ENCODE measurements around a stretch of chr1.

DNA sequence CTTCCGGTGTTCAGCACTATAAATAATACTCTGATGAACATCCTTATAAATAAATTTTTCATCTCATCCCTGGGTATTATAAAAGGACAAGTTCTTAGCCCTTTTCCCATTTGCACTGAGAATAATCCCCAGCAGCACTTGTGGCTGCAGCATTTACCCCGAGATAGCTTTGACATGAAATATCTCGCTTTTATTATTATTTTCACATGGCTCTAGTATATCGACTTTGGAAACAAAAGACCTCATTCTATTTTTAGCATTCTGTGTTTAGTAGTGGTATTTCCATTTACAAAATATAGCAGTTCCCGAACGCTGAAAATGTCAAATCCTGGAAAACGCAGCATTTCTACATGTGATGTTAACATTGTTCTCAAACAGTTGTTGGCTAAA lies 227.8 kb upstream of the VAMP3 start:
- PRO-cap, 7 experiments: no peak in any of the 7 experiments
- RAMPAGE, long total RNA, 2 experiments: no peak in any of the 2 experiments

DNA sequence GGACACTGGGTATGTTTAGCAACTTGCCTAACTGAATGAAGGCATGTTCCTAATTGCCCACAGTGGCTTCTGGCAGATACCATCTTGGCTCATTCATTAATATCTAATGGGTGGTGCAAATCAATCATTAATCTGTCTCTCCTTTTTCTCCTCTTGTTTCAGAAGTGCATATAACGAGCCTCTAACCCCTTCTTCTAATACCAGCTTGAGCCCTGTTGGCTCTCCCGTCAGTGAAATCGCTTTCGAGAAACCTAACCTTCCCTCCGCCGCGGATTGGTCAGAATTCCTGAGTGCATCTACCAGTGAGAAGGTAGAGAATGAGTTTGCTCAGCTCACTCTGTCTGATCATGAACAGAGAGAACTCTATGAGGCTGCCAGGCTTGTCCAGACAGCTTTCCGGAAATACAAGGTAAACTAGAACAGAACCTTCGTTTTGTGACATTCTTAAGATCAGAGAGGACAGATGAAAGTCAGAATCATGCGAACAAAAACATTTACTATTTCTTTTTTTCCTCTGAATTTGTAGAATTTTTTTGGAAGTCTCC lies 25.3 kb upstream of the VAMP3 start:
- PRO-cap, 7 experiments: no peak in any of the 7 experiments
- RAMPAGE, long total RNA, 2 experiments: no peak in any of the 2 experiments

DNA sequence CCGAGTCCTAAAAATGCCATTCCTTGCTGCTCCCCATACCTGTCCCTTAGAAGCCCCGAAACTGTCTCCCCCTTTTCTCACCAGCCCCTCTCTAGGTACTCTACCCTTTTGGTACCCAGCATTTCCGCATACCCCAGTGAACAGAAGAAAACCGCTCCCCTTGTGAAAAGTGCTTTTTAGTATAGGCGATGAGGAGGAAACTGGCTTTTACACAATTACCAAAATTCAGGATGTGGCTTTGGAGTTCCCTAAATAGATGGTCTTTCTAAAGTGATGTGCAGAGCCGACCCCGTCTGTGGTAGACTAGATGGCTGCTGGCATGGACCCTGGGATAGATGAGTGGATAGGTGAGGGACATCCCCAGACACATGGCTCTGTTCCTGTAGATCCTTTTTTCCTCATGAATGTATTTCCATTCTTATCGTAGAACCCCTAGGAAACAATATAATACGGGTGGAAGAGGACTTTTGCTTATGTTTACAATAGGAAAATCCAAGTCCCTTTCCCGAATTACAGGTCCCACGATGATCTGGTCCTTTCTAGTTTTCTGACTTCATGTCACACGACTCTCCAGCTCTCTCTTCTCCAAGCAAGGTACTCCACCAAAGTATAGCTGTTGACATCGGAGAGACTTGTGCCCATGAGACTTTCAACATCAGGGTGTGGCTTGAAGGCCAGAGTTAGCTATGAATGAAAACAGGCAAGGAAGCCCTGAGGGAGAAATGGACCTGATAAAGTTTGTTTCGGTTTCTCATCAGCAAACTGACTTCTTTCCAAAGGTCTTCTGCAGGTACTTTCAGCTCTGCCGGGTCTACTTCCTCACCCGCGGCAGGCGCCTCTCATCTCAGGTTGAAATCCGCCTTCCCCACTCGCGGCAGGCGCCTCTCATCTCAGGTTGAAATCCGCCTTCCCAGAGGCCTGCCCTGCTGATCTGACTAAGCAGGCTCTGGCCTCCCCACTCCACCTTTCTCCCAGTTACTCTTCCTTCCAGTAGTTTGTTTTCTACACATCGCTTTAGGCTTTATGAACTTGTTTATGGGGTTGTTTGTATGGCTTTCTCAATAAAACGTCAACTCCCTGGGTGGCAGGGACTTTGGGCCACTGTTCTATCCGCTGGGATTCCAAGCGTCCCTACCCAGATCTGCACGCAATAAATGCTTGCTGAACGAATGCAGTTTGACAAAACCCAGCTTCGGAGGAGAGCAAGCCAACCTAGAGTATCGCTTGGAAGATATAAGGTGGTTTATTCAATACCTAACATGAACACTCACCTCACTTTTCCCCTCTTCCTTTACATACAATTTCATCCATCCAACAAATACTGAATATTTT lies 2.1 kb upstream of the PER3 start:
- PRO-cap, 7 experiments: no peak in any of the 7 experiments
- RAMPAGE, long total RNA, 2 experiments: no peak in any of the 2 experiments

GRCh38 chr1:7938128-7938523 lies 2.5 kb downstream of the TNFRSF9 start:
- PRO-cap, 7 experiments: no peak in any of the 7 experiments
- RAMPAGE, long total RNA, 2 experiments: no peak in any of the 2 experiments

GRCh38 chr1:7983131-7983830 lies 21.8 kb downstream of the PARK7 start:
- PRO-cap, 7 experiments: no peak in any of the 7 experiments
- RAMPAGE, long total RNA, 2 experiments: no peak in any of the 2 experiments

DNA sequence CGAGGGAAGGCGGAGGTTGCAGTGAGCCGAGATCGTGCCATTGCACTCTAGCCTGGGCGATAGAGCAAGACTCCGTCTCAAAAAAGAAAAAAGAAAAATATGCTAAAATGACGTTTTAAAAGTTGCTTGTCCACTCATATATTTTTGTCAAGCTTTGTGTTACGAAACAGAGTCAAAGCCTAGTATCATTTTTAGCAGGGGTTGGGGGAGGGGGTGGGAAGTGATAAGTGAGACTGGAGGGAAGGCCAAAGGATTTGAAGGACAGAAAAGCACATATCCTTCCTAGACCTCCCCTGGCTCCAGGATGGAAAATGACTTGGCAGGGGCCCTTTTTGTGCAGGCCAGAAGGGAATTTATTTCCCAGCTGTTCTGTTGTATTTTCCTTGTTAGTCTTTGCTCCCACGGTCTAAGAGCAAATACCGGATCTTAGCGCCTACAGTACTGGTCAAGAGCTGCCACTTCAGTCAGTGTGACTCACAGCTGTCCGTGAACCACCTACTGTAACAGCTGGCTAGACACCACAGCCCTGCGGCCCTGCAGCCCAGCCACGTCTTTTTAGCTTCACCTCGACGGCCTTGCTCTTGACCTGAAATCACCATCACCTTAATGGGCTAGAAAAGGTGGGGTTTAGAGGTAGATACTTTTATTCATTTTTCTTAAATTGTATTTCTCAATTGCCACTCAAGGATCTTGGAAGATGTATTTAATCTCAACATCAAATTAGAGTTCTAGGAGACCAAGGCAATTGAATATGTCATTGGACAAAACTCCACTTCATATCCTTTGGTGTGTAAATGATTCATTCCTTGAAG lies 51.0 kb upstream of the ERRFI1 start:
- PRO-cap, 7 experiments: no peak in any of the 7 experiments
- RAMPAGE, long total RNA, 2 experiments: no peak in any of the 2 experiments

GRCh38 chr1:8083343-8084707 lies 57.7 kb upstream of the ERRFI1 start:
- PRO-cap, 7 experiments: no peak in any of the 7 experiments
- RAMPAGE, long total RNA, 2 experiments: no peak in any of the 2 experiments

DNA sequence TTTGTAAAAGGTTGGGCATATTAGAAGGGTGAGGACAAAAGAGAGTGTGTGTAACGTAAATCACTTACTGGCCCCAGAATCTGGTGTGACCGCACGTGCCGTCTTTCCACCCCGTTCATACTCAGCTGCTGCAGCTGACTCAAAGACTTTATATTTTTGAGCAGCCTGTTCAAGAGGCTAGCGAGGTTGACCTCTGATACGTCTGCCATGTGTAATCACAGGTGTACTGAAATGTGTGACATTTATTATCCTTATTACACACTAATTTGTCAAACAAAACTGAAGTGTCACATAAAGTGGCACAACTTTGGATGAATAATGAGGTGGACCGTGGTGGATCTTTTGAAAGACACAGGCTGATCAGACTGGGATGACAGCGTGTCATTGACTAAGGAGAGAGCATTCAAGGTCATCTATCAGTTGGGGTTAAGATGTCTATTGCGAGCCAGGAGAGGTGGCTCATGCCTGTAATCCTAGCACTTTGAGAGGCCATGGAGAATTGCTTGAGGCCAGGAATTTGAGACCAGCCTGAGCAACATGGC lies 66.7 kb upstream of the ERRFI1 start:
- PRO-cap, 7 experiments: no peak in any of the 7 experiments
- RAMPAGE, long total RNA, 2 experiments: no peak in any of the 2 experiments

DNA sequence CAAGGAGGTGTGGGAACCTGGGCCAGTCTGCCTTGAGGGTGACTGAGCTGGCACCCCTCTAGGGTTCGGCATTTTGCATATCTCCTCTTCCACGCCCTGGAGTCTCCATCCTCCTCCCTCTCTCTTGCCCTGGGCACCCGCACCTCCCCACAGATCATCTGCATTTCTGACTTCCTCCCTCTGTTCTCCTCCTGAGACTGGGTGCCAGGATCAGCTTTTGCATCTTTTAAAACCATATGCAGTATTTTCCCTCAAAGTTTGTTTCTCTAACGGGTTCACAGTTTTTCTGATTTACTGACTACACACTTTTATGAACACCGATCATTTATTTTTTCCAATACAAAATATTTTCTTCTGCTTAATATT lies 107.2 kb upstream of the ERRFI1 start:
- PRO-cap, 7 experiments: peak in 2 of 7 experiments; most common plus-strand start position 183 of the sequence (in 1); most common minus-strand start position 199 of the sequence (in 2)
- RAMPAGE, long total RNA, 2 experiments: no peak in any of the 2 experiments

- PRO-cap, 7 experiments: peak in 5 of 7 experiments; most common plus-strand start chr1:8202429 (in 2); most common minus-strand start chr1:8202628 (in 3)
- RAMPAGE, long total RNA, 2 experiments: start-site peak on the plus strand in 1 of 2 experiments, at chr1:8202352-8202382 at its widest, 6 reads per replicate
These were observed 115.6 kb upstream of the SLC45A1 start for GRCh38 chr1:8202125-8202943.

DNA sequence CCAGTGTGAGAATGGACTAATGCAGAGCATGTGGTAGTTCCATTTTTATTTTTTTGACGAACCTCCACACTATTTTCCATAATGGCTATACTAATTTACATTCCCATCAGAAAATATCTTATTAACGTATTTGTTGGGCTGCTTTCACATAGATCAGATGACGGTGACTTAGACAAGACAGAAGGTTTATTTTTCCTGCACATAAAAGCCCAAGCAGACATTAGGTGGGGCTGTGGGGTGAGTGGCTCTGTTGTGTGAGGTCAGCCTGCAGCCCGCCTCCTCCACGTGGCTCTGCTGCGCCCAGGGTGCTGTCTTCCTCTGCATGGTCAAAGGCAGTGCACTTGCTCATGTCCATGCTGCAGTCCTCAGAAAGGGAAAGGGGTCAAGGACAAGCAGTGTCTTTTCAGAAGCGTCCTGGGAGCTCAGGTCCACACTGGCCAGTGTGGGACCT lies 36.2 kb upstream of the SLC45A1 start:
- PRO-cap, 7 experiments: no peak in any of the 7 experiments
- RAMPAGE, long total RNA, 2 experiments: no peak in any of the 2 experiments

- PRO-cap, 7 experiments: no peak in any of the 7 experiments
- RAMPAGE, long total RNA, 2 experiments: no peak in any of the 2 experiments
These were observed 667 bp downstream of the SLC45A1 start for GRCh38 chr1:8318620-8318941.

DNA sequence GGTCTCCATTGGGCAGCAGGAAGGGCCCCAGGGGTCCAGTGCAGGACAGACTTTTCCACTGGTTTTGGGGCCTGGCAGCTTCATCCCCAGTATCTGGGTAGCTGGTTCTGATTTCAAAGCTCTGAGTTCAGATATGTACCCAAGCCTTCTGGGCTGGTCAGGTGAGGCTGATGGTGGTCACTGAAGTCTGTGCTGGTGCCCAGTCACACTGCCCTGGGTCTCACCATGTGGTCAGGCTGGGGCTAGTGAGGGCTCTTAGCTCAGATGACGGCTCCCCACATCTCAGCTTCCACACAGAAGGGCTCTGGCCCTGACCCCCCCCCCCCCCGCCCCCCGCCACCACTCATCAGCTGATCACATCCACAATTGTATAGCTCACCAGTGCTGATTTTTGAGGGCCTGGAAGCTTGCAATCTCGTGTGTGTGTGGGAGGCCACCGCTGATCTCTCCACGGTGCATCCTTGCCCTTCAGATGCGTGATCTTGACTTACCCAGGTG lies 32.5 kb downstream of the SLC45A1 start:
- PRO-cap, 7 experiments: no peak in any of the 7 experiments
- RAMPAGE, long total RNA, 2 experiments: no peak in any of the 2 experiments

DNA sequence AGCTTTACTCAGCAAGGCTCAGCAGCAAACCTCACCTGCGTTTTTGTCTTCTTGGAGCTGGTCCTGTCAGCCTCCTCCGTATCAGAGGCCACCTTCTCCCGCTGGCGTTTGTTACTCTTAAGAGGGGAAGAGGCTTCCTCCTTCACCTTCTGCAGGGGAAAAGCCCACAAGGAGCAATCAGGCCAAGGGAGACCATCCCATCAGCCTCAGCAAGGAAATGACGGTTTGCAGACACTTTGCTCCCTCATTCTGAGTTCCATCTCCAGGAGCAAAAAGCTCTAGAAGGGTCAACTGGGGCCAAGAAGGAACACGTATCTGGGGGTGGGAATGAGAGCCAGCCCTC lies 43.8 kb downstream of the SLC45A1 start:
- PRO-cap, 7 experiments: no peak in any of the 7 experiments
- RAMPAGE, long total RNA, 2 experiments: no peak in any of the 2 experiments

DNA sequence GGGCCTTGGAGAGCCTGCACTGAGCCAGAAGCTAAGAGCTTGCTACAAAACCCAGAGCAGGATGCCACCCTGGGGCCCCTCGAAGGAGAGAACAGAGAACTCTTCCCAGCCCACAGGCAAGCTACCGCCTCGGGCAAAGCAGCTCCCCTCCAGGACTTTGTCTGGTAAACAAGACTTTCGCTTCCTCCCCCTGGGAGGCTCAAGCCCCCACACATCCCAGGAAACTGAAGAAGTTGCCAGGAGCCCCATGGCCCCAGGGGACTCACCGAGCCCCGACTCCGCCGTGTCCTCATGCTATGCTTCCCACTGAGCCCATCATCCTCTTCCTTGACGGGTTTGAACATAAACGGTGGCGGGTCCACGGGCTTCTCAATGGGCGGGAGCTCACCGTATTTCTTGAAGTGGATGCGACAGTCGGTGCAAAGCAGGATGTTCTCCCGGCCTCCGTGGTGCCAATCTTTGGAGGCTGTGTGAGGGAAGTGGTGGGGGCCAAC lies 45.9 kb downstream of the SLC45A1 start:
- PRO-cap, 7 experiments: no peak in any of the 7 experiments
- RAMPAGE, long total RNA, 2 experiments: no peak in any of the 2 experiments

- PRO-cap, 7 experiments: no peak in any of the 7 experiments
- RAMPAGE, long total RNA, 2 experiments: no peak in any of the 2 experiments
These were observed 78.2 kb downstream of the SLC45A1 start for GRCh38 chr1:8395996-8396663.

DNA sequence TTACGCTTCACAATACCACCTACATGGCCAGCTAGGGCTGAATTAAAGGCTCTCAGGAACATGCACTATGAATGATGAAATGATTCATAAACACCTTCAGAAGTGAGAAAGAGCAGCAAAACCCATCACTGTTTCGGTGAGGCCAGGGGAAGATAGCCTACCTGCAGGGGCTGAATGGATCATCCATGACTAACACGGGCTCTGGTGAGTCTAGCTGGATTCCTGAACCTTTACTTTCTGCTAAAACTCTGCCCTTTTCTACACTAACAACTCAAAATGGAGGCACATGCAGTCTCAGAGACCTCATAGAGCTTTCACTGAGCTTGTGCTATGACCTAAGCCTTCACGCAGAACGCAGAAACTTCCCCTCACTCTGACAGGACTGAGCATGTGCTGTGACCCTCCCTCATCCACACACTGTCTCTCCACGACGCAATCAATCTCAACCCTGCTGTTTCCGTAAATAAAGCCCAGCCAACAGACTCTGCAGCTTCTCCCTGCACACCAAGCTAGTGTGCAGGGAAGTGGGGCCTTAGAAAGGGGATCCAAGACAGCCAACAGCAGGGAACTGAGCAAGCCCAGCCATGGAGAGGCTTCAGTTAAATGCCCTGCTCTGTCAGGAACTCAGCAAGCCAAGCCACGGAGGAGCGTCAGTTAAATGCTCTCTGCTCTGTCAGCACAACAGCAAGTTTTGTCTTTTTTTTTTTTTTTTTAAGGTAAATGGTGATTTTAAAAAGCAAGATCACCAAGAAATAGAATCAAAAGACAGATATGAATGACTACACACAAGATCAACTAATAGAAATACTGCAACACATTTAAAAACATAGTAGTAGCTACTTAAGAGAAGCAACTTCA lies 207.9 kb downstream of the SLC45A1 start:
- PRO-cap, 7 experiments: peak in 7 of 7 experiments; most common plus-strand start position 630 of the sequence (in 2); most common minus-strand start position 354 of the sequence (in 4)
- RAMPAGE, long total RNA, 2 experiments: no peak in any of the 2 experiments

DNA sequence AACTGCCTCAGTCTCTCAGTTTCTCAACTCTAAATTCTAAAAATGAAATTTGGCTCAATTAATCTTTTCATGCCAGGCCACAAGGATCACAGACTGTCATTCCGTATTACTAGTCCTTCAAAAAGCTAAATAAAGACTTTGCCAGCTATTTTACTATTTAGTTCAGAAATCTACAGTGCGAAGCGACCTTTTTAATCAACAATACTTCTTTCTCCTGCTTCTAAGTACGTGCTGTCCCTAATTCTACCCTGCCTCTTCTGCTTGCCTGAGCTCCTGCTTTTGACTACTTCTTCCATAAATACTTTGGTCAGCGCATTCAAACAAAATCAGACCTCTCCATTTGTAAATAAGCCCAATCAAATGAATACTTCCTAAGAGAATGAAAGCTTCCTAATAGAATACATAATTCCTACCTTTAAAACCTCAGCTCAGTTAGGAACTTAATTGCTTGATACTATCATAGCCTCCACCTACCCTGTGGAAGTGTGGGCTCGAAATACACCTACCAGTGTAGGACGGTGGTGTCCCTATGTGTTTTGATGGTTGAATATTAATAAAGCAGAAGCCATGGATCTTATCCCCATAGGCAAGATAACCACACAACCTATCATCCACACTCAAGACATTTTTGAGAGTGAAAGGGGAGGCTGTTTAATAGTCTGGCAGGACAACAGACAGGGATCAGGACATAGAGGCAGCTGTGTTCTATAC lies 196.8 kb downstream of the RERE start:
- PRO-cap, 7 experiments: no peak in any of the 7 experiments
- RAMPAGE, long total RNA, 2 experiments: no peak in any of the 2 experiments

DNA sequence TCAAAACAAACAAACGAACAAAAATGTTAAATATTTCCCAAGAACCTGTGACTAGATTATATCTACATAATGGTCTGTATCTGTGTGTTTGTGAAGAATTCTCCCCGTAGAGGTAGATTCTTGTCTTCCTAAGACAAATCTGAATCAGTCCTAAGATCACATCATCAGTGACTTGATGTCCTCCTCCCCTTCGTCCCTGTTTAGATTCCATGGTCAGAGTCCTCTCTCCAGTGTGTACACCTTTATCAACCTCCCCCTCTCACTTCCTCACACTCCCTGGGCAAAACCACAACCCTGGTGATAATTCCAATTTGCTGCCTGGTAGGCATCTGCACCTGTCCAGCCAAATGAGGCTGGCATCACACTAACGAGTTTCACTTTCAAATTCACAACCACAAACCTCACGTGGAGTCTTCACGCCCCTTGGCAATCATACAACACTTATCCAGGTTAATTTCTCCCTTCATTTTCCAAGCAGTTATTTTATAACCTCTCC lies 12.0 kb upstream of the RERE start:
- PRO-cap, 7 experiments: no peak in any of the 7 experiments
- RAMPAGE, long total RNA, 2 experiments: no peak in any of the 2 experiments

GRCh38 chr1:8856035-8856274 lies 22.5 kb downstream of the ENO1 start:
- PRO-cap, 7 experiments: no peak in any of the 7 experiments
- RAMPAGE, long total RNA, 2 experiments: no peak in any of the 2 experiments

Data from ovary (tissue), 7 donors.